Temporal lobe (tissue), 2 donors: ENCODE measurements around the genes ATP6AP1, IKBKG, GAB3, SMIM9 and F8.

DNA sequence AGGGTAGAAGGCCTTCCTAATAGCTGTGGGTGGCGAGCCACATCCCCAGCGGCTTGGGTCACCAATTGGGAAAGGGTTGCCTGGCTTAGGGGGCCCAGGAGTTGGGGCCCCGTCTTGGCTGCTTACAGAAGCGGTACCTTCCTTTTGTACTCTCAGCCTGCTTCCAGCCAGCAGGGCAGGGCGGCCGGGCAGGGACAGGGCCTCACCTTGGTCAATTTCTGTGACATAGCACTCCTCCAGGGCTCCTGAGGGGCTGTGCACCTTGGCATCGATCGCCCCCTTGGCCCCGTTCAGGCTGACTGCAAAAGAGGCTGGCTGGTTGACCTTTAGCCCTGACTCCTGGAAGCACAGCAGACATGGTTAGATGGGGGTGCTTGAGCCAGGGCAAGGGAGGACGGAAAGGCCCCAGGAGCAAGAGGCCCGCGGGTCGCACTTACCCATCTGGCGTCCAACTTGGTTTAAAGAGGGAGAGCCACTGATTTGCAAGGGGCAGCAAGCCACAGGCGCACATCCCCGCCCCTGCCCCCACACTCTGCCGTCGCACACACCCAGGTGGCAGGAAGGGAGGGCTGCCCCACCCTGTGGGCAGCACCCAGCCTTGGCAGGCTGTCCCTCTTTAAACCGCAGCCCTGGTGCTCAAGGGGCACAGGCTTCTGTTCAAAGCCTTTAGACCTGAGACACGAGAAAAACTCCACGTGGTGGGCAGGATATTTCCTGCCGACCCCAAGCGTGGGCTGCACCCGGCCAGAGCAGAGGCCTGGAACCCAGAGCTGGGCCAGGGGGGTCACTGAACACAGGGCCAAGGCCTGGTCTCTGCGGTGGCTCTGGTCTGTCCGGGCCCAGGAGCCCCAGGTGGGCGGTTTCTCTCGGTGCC is 23.5 kb downstream of the FLNA start:
- RAMPAGE, long total RNA, result no peak

- RAMPAGE, long total RNA, result no peak
Observed at GRCh38 chrX:154353712-154354768, 20.4 kb downstream of the FLNA start.

DNA sequence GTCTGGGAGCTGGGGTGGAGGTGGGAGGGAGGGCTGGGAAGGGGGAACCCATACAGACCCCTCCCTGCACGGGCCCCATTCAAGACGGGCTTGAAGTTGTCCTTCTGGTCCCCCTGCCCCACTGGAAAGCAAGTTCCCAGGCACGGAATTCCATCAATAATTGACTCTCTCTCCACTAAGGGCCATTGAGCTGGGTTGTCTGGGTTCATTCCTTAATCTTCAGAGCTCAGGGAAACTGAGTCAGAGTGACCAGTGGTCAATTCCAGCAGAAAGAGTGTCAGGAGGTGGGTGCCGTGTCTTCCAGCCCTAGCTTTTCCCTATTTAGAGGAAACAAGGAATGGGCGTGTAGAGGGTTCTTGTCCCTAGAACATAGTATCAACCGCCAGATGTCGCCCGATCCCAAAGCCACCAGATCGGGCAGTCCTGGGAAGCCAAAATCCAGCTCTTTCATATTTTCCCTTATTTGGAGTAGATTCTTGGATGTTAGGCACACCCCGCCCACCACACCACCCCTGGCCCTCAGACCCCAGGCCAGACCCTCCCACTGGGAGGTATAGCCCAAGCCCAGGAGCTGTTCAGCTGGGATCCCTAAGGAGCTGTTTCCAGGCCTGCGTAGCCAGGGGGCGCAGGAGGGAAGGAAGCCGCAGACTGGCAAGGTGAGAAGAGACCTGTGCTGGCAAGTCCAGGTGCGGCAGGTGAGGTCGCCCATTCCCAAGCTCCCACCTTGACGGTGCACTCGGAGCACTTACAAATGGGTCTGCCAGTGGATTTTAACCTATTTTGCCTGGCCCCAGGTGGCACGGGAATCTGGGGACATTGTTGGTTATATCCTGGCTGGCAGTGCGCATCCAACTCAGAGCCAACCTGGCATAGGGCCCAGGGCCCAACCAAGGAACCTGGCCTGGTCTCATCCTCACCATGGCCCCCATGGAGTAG is 1.1 kb downstream of the FLNA start:
- RAMPAGE, long total RNA, result no peak

DNA sequence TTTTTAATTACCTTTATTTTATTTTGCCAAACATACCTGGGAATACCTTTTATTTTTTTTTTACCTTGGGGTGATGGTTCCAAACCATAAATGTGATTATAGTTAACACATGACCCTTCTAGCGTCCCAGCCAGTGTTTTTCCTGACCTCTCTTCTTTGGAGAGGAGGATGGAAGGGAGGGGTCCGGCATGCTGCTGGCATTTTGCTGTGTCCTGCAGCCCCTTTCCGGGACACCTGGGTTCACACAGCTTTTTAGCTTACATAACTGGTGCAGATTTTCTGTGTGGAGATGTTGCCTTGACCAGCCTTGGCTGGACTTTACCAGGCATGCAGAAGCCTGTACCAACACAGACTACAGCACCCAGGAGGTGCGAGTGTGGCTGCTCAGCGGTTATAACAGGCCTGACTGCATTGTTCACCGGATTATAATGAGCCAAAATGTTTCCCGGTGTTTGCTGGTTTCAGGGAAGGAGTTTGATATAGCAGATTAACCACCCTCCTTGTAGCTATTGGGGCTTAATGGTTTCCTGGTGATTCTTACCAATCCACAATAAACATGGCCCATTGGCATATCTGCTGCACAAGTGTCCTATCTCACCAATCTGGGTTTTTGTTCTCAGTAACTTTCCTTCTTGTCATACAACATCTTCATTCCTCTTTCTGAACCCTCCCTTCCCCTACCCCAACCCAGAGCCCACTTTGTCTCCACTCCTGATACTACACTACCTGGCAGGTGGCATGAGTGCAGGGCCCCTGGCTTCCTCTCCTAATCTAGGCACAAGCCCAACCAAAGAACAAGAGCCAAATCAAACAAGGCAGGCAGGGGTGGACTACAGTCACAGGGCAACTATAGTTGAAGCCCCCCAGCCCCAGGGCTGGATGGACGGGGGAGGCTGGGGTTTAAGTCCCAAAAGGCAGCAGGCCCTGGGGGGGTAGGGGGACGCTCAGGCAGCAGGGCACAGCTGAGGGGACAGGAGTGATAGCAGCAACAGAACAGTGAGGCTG is 3.9 kb downstream of the RPL10 start:
- RAMPAGE, long total RNA, result no peak

- RAMPAGE, long total RNA, result no peak
Observed at GRCh38 chrX:154402900-154403769, 5.0 kb downstream of the RPL10 start.

DNA sequence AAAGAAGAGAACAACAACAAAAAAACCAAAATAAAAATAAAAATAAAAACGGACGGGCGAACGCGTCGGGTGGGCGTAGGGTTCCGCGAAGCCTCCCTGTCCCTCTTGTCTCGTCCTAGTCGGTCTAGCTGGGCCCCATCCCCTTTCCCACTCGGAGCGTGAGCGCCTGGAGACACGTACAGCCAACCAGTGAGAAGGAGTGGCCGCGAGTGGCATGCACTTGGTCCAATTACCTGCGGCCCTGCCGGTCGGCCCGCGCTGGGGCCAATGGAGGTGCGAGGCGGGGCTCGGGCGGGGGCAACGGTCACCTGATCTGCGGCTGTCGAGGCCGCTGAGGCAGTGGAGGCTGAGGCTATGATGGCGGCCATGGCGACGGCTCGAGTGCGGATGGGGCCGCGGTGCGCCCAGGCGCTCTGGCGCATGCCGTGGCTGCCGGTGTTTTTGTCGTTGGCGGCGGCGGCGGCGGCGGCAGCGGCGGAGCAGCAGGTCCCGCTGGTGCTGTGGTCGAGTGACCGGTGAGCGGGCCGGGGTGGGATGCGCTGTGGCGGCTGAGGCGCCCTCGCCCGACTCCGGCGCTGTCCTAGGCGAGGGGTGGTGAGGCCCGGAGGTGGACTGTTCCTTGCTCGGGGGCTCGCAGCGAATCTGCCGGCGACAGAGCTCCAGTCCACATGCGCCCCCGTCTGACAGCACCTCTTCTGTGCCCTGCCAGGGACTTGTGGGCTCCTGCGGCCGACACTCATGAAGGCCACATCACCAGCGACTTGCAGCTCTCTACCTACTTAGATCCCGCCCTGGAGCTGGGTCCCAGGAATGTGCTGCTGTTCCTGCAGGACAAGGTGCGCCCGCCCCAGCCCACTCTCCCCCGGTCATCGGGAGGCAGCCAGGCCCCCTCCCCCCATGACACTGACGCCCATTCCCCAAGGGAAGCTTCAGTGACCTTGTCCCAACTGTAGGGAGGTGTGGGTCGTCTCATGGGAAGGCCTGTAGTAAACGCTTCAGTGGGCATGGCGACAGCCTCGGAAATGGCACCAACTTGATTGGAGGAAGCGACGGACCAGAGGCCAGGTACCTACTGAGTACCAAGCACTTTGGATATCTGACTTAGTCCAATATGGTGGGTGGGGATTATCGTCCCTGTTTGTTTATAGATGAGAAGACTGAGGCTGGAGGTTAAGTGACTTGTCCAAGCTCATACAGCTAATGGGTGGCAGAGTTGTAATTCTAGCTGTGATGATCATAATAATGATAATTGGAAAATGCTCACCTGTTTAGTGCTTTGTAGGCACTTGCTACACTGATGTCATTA is at the start of gene ATP6AP1:
Gene ATP6AP1, plus strand, starts transcription at position 339 of the 1,306 bp plus-strand sequence.
- RAMPAGE, long total RNA, result start-site peak on the minus strand centred at position 132 of the sequence, 44 bp wide, 29 and 22 reads in 2 replicates

- RAMPAGE, long total RNA, result no peak
Observed at GRCh38 chrX:154441848-154443339, 1.5 kb upstream of the FAM50A start.

DNA sequence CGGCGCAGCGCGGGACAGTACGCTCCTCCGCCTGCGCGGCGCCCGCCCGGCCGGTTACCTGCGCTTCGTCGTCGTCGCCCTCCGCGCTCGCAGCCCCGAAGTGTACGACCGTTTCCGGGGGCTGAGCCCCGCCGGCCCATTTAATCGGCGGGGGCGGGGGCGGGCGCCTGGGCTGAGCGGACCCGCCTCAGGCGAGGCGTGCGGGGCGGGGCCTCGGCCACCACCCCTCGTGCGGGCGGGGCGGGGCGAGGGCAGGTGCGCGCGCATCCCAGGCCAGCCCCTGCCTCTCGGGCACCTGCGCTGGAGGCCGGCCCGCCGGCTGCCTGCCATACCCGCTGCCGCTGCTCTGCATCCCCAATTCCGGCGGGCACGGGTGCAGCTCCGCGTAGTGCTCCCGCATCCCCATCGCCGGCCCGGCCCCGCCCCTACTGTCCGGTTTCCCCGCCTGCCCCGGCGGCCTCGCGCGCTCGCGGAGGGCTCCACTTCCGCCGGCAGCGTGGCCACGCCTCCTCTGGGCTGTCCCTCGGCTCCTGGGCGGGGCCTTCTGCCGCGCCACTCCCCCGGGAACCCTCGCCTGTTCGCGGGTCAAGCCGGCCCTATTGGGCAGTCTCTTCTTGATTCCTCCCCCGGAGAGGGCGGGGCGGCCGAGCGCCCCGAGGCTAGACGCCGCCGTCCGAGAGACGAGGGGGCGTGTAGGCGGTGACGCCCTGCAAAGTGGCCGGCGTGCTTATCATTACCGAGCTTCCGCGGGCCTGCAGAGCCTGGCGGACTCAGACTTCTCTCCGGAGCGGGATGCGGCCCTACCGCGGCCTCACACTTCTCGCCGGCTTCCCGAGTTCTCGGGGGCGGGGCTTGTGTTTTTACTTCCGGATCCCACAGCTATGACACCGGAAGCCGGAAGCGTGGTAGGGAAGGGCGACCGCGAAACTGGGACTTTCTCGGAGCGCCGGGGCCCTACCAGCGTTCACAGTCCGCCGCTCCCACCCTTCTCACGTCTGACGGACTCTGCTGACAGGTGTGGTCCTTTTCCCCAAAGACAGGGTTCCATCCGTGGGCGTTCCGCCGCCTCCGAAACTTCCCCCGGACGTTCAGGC is at the start of gene IKBKG:
Gene IKBKG, plus strand, starts transcription at position 890 of the 1,094 bp plus-strand sequence.
- RAMPAGE, long total RNA, result start-site peak on the minus strand centred at position 149 of the sequence, 104 bp wide, 45 and 26 reads in 2 replicates

DNA sequence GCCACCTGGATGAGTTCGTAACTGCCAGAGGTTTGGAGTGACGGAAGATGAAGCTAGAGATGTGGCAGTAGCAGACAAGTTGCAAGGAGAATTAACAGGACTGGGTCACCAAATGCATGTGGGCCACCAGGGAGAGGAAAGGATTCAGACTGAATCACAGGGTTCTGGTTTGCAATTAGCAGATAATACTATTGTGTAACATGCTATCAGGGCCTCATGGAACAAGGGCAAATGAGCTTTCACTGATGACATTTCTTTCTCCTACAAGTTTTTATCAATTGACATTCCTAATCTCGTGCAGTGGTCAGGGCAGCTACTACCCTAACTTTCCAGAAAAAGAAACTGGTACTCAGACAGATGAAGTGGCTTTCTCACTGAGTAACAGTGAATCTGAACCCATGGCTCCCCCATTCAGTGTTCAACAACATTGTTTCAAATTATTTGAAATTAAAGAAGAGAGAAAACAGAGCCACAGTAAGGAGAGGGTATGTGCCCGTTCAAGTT is 21.4 kb downstream of the GAB3 start:
- RAMPAGE, long total RNA, result no peak

GRCh38 chrX:154748921-154749839 is 1.7 kb downstream of the GAB3 start:
- RAMPAGE, long total RNA, result no peak

GRCh38 chrX:154750909-154751702 is at the start of gene GAB3:
GAB3 (minus strand) TSS chrX:154751077.
- RAMPAGE, long total RNA, result no peak

DNA sequence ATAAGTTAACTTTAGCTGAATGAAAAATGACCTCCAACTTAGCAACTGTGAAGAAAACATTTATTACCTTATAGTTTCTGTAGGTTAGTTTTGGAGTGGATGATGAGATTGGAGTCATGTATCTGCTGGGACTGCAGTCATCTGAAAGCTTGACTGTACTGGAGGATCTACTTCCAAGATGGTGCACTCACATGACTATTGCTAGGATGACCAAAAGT is at the start of gene SMIM9:
Gene SMIM9, minus strand, starts transcription at position 167 of the 218 bp plus-strand sequence.
- RAMPAGE, long total RNA, result no peak

DNA sequence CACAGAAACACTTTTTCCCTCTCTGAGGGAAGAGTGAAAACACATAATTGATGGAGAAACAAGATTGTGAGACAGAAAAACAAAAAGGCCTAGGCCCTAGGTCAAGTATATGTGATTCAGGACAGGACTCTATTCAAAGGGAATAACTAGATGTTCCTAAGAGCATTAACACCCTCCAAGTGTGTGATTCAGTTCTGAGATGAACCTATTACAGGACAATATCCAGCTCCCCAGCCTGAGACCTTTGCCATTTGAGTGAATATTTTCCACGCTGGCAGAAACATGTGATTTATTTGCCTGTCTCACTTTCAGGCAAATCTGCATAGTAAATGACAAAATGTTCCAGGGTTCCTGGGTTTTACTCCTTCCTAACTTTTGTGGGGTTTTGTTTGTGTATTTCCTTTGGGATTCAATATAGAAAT is 12.7 kb downstream of the F8 start:
- RAMPAGE, long total RNA, result no peak

DNA sequence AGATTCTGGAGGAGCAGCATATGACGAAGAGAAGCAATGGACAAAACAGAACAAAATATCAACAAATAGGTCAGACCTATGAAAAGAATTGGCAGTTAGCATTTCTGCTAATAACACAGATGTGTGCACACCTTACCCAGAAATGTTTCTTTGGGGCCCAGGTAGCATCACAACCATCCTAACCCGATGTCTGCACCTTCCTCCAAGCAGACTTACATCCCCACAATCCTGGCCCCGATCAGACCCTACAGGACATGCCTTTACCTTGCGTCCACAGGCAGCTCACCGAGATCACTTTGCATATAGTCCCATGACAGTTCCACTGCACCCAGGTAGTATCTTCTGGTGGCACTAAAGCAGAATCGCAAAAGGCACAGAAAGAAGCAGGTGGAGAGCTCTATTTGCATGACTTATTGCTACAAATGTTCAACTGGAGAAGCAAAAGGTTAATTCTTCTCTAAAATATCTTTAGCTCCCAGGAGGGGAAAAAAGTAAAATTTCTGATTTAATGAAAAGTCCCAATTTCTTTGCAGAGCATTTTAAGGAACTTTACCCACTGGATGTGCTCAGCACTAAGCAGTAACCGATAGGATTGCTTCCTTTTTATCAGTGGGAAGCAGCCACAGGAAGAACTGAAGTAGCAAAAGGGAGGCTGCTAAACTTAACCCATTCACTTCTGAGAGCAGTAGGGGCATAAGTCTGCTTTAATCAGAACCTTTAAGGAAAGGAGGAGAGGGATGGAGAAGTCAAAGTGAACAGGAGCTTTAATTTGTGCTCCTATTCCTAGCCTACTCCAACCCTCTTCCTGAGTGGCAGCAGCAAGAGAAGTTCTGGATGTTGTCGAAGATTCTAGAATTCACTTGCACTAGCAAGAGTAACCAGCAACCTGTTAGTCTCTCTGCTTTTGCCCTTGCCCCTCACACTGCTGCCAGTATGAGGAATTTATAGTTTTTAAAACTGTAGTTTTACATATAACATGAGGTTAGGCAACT is at the start of gene F8:
Gene F8, minus strand, starts transcription at position 578 of the 992 bp plus-strand sequence.
- RAMPAGE, long total RNA, result no peak

DNA sequence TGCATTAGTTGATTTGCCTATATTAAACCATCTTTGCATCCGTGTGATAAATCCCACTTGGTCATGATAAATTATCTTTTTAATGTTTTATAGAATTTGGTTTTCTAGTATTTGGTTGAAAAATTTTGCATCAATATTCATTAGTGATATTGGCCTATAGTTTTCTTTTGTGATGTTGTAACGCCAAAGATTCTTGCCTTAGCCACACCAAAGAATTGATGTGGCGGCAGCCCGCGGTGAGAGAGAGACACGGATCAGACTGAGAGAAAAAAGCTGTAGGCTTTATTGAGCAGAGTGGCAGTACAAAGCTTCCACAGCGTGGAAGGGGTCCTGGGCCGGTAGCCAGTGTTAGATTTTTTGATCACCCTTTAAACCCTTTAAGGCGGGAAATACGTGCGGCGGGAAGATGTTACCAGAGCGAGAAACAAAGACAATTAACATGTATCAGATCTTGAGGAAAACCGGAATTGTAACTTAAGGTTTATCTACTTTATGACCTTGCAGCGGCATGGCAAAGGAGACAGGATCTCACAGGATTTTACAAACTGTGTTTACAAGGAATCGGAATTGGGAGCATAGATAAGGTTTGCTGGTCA is 28.6 kb upstream of the TMLHE start:
- RAMPAGE, long total RNA, result no peak